Cytotoxic T cell (primary cell): ENCODE measurements around a stretch of chr18.

DNA sequence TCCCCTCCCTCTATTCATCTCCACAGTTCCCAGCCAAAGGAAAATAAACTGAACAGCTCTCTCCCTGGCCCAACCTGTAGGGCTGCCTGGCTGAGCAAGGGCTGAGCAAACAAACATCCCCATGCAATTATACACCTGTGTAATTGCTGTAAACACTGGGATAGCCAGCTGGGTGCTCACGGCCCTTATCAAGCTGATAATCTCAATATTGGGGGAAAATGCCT is 203.3 kb upstream of the SMAD2 start:
- PRO-cap, 2 experiments = no peak in any of the 2 experiments

GRCh38 chr18:48449188-48449693 is 40.1 kb upstream of the ZBTB7C start:
- PRO-cap, 2 experiments = no peak in any of the 2 experiments

DNA sequence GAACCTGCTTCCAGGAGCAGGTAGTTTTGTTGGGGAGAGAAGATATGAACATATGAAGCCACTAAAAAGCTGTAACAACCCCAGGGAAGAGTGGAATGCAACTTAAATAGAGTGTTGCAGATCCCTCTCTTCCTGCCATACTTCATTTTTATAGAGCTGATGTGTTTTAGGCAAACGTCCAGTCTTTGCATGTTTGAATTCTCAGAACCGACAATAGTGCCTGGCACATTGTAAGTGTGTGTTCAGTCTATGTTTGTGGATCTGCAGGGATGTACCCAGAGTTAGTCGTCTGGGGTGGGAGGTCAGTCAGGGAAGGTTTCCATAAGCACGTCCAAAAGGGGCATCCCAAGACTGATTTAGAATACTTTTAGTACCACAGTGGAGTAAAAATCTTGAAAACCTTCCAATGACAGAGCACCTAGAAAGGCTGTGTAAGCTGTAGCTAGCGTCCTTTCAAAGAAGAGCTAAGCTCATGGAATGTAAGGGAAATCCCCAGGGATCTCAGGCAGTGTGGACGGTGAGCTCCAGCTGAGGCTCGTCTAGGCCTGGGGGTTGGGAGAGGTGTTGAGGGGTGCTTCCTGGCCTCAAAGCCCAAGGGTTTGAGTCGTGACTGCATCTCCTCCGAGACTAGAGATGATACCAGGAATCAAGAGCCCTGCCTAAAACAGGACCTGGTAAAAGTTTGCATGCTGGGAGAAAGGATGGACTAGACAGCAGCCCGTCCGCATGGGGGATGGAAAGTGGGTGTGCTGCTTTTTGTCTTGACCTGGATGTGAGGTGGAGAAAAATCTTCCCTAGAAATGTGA is 7.5 kb downstream of the CTIF start:
- PRO-cap, 2 experiments = no peak in any of the 2 experiments

DNA sequence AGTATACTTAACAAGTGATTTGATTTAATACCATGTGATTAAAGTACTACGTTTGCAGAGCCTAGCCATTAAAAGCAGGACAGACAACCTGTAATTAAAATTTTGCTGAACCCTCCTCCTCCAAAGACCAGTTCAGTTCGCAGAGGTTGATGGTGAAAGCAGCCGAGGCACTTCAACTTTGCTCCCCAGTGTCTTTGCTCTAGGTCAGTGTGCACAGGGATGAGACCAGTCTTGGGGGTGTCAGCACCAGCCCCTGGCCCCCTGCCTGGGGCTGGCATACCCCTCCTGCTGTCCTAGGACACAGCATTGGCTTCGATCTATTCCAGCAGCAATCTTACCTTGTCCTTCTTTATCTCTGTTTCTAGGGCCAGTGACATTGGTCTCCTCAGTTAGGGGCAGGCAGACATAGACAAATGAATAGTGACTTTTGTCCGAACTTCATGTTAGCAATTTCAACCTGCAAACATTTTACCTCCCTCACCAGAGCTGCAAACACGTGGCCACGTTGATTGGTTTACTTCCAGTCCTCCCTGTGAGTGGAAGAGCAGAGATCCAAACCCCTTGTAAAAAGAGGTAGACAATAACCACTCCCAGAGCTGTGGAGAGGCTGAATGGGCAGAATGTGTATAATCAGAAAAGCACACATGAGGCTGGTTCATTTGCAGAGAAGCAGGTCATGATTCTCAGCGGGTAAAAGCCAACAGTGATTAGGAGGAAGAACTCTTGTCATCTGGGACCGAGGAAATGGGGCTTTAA is 30.9 kb downstream of the CTIF start:
- PRO-cap, 2 experiments = no peak in any of the 2 experiments

DNA sequence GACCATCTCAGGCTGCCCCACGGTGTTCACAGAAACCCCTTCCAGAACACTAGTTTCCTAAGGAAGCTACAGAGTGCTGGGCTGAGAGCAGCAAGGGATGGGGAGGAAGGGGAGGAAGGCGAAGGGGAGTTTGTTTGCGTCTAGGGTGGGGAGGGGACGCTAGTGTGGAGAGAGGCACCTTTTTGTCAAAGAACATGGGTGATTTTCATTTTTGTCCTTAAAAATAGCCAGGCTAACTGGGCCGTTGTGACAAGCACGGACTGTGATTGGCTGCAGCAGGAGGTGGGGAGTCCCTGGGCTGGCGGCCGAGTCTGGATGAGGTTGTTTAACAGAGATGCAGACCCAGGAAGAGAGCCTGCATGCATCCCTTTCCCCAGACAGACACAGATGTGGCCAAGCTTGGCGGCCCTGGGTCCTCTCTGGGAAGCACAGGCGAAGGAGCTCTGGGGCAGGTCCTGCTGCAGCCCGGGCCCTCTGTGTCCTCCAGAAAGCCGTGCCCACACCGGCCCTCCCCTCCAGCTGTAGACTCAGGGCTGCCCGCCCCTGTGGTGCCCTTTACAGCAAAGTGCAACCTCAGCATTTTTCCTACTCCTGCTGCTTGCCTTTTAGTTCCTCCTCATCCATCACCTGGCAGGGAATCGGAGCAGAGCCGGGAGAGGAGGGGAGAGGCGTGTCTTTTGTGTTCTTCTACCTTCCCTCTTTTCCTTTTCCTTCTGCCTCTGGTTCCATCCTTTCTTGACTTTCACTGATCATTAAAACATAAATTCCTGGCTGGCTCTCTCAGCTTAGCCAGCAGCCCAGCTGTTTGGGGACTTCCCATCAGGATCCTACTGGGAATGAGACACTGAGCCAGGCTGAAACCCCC is 74.8 kb downstream of the CTIF start:
- PRO-cap, 2 experiments = no peak in any of the 2 experiments

DNA sequence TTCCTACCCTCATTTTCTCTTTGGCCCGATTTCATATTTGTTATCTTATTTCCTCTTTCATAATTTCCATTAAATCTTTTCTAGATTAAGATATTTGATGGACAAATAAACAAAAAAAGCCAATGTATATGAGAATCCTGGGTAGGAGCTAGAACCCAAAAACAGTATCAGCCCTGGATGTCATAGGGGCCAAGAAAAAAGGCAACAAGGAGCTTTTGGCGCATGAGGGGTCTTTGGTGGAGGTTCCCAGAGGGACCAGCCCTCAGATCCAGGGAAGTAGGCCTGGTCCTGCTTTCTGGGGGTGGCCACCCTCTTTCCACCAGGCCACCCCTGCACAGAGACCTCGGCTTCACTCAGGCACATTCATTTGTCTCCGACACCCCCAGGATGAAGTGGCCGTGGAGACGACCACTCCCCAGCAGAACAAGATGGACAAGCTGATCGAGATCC is 189.7 kb downstream of the SMAD7 start:
- PRO-cap, 2 experiments = no peak in any of the 2 experiments

GRCh38 chr18:48767203-48768039 is 183.3 kb downstream of the SMAD7 start:
- PRO-cap, 2 experiments = no peak in any of the 2 experiments

GRCh38 chr18:48798706-48799435 is 151.9 kb downstream of the SMAD7 start:
- PRO-cap, 2 experiments = no peak in any of the 2 experiments

DNA sequence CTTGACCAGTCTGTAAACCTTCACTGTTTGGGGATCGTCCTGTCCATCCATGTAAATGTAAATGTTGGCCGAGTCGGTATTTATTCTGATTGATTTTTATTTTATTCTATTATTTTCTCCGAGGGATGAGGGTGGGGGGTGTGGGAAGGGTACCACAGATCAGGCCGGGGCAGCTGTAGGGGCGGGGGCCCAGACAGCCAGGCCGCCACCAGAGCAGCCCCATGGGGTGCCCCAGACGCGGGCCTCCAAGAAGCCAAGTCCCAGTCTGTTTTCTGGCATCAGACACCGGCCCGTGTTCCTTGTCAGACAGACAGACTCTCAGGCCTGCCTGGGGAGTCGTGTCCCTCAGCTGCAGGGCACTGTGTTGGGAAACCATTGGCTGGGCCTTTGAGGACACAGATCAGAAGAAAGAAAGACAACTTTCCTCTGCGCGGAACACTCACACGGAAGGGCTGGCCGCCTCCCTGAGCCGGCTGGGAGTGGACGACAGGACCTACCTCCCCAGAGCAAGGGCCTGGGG is 88.1 kb downstream of the SMAD7 start:
- PRO-cap, 2 experiments = no peak in any of the 2 experiments

DNA sequence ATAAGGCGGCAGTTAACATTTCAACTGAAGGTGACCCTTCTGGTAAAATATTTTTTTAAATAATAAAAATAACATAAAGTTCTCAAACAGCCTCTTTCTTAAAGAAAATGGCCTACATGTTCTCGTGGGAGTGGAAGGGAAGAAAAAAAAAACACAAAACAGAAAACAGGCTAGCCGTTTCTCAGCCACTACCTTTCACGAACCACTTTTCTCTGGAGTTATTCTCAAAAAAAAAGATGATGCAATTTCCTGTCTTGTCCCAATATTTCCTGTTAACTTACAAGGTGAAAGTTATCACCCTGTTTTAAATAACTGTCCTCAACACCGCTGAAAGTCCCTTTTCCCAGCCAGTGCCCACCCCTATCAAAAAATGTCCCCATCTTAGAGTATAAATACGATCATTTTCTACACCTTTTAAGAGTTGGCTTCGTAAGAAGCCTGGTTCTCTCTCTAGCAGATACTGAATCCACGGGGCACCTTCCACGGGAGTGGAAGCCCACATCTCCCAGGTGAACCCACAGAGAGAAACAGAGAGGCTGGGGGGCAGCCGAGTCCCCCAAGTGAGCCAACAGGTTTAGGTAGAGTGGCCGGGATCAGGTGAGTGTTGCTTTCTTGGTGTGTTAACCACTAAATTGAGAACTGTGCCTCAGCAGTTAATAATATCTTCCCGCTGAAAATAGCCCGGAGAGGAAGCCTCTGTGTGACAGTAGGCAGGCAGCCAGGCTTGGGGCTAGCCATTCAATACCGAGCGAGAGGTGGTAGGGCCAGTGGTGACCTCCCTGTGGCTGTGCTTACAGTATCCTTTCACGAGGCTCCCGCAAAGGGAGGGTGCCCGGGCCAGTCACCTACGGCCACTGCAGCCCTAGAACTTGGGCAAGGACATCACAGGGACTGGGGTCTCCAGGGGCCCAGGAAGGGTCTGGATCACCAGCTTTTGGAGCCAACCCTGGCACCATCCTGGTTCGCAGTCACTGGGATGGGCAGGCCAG is 15.8 kb downstream of the SMAD7 start:
- PRO-cap, 2 experiments = peak in 2 of 2 experiments; most common plus-strand start position 417 of the sequence (in 2); most common minus-strand start position 199 of the sequence (in 1)

DNA sequence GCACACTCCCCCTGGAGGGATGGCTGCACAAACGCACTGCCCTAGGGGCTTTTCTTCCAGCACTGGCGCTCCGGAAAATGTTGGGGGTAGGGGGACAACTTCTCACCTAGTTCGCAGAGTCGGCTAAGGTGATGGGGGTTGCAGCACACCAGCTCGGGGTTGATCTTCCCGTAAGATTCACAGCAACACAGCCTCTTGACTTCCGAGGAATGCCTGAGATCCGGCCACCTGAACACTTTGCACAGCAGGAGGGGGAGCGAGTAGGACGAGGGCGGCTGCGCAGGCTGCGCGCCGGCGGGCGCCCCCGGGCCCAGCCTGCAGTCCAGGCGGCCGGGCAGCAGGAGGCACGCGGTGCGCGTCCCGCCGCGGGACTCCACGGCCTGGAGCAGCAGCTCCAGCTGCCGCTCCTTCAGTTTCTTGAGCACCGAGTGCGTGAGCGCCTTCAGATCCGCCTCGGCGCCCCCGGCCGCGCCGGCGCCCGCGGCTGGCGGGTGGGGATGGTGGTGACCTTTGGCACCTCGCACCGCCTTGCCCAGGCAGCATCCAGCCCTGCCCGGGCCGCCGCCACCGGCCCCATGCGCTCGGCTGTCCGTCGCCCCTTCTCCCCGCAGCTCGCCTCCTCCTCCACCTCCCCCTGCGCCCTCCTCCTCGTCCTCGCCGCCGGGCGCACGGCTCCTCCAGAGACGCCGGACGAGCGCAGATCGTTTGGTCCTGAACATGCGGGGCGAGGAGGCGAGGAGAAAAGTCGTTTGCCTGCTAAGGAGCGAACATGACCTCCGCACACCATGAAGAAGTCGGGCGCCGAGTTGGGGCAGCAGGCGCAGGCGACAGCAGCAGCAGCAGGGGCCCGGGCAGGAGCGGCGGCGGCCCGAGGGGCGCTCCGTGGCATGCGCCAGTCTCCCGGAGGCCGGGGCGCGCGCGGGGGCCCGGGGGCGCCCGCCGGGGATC is 785 bp downstream of the SMAD7 start:
- PRO-cap, 2 experiments = peak in 2 of 2 experiments; most common plus-strand start position 320 of the sequence (in 2); most common minus-strand start position 234 of the sequence (in 1)

DNA sequence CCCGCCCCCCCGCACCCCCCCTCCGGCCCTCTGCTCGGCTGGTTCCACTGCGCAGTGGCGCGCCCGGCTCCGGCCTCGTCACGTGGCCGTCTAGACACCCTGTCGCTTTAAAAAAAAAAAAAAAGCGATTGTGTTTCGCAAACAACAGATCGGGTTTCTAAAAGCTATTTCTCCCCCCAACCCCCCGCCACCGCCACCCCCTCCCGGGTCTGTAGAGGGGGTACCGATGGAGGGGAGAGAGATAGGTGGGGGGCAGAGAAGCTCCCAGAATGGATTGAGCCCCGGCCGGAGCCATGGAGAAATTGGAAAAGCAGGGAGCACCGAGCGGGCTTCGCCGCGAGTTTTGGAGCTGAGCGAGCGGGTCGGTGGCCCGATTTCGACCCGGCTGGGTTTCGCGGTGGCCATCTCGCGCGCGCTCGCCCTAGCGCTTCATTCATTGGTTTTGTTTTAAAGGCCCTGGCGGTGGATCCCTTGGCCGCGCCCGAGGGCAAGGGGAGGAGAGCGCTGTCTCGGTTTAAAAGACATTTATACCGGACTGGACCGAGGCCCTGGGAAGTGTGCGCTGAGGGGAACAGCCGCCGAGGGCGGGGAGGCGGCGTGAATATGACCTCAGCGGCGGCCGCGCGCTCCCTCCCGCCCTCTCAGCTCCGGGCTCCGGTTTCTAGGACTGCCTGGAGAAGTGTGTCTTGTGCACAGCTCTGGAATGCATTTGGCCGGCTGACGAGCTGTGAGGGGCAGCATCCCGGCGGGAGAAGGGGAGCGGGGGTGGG is 1.6 kb upstream of the SMAD7 start:
- PRO-cap, 2 experiments = peak in 2 of 2 experiments; most common plus-strand start position 138 of the sequence (in 2); most common minus-strand start position 423 of the sequence (in 1)

GRCh38 chr18:48955093-48956293 is 4.7 kb upstream of the SMAD7 start:
- PRO-cap, 2 experiments = no peak in any of the 2 experiments

- PRO-cap, 2 experiments = no peak in any of the 2 experiments
These were observed 70.7 kb upstream of the SMAD7 start for GRCh38 chr18:49021327-49022034.

DNA sequence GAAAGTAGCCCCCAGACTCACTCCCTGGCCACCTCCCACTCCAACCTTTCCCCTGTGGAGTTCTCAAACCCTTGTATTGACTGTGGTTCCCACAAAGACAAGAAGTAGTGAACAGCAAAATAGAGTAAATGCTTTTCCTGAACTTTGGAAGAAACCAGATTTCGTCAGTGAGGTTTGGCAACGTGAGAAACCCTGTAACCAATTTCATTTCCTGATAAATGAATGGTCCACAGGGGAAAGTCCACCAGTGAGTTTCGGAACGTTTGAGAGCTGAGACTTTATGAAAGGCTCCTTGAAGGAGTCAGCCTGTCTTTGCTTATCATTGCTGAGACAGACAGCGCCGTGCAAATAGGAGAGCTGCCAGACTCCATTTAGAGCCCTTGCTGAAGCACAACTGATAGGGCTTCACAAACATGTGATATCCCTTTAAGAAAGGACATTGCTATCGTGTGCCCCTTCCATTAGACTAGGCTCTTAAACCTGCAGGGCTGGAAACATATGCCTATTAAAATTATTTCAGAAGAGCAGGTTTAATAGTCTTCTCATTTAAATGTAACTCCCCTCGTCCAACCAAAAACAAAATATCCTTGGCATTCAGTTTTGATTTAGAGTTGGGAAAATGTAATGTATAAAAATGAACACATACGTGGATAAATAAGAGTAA is 121.8 kb upstream of the SMAD7 start:
- PRO-cap, 2 experiments = no peak in any of the 2 experiments

- PRO-cap, 2 experiments = no peak in any of the 2 experiments
These were observed 190.4 kb upstream of the SMAD7 start for GRCh38 chr18:49140992-49141641.

GRCh38 chr18:49254774-49255269 is 205.6 kb downstream of the DYM start:
- PRO-cap, 2 experiments = no peak in any of the 2 experiments

GRCh38 chr18:49490542-49491021 is 1.7 kb downstream of the RPL17 start:
- PRO-cap, 2 experiments = no peak in any of the 2 experiments

GRCh38 chr18:49629107-49629613 is 67.3 kb downstream of the LIPG start:
- PRO-cap, 2 experiments = no peak in any of the 2 experiments

DNA sequence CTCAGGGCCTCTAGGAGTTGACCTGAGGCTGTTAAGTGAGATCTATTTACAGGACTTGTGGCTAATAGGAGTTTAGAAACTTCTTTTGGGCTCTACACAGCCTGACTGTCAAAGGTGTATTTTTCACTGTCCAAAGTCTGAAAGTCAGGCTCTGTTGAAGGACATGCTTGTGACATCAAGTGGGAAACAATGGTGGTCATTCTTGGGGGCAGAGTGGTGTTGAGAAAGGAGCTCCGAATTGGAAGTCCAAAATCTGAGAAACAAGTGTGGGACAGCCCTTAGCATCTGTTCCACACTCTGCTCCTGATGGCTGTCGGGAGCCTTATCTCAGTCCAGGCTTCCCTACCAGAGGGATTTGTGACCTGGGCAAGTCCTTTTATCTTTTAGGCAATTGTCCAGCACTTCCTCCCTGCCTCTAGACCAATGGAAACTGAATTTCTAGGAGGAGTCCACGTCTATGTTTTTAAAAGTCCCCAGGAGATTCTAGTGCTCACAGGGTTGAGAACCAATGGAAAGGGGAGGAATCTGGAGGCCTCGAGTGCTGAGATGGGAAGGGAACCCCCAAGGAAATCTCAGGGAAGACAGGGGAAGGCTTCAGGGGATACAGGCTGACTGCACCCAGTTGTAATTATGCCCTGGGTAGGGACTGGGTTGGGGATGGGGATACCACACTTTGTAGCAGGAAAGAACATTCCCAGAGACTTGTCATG is 76.5 kb downstream of the LIPG start:
- PRO-cap, 2 experiments = no peak in any of the 2 experiments